ENCODE results near the genes SLC9A2 and TGFBRAP1.

DNA sequence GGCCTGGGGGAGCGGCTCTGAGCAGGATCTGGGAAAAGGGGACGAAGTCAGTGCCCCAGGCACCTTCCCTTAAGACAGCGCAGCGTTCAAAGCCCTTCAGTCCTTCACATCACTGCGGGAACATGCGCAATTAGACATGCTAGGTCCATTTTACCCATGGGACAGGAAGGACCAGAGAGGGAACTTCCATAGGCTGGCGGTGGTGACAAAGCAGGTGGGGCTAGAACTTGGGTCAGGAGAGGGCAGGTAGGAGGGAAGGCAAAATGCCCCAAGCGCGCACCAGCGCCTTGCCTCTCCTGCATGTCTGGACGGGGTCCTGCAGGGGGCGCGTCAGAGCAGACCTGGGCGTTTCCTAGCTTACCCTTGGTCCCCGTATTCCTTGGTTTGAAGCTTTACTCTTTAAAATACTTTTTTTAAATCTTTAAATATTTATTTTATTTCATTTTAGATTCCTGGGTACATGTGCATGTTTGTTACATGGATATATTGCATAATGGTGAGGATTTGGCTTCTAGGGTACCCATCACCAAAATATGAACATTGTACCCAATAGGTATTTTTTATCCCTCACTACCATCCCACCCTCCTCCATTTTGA lies 59.8 kb upstream of the IL1RL1 start:
- PRO-cap = no peak

- PRO-cap = no peak
Measured at GRCh38 chr2:102262810-102263107, 48.6 kb upstream of the IL1RL1 start.

GRCh38 chr2:102336364-102337455 lies 18.9 kb upstream of the IL18R1 start:
- PRO-cap = no peak

DNA sequence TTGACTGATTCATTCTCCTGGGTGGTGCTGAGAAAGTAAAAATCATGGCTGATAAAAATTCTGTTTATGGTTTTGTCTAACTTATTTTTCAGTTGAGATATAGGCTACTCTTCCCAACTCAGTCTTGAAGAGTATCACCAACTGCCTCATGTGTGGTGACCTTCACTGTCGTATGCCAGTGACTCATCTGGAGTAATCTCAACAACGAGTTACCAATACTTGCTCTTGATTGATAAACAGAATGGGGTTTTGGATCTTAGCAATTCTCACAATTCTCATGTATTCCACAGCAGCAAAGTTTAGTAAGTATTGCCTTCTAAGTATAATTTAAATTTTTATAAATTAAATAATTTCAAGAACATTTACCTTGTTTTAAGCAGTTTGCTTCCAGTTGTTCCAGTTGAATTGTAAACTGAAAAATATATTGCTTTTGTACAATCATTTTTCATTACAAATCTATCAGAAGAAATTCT lies 17.5 kb upstream of the IL18R1 start:
- PRO-cap = no peak

DNA sequence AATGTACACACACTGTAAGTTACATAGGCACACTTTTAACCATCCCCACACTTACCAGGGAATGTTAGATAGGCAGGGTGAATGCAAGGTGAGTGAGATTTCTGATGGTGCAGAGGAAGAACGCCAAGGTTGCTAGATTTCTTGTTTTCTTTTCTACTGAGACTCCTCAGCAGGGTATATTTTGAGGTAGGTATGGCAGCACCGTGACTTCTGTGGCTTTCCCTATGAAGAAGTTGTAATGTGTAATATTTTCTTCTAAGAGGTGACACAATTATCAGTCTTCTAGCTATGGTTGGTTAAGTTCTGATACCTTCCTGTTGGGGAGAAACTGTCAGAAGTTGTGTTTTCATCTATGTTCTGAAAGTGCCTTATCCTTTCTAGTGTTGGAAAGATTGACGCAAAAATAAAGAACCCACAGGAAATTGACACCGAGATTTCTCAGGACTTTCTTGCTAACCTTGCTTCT lies 11.7 kb downstream of the IL18R1 start:
- PRO-cap = no peak

- PRO-cap = no peak
Measured at GRCh38 chr2:102367761-102368026, 12.1 kb downstream of the IL18R1 start.

GRCh38 chr2:102421680-102422448 lies 1.1 kb upstream of the IL18RAP start:
- PRO-cap = no peak

DNA sequence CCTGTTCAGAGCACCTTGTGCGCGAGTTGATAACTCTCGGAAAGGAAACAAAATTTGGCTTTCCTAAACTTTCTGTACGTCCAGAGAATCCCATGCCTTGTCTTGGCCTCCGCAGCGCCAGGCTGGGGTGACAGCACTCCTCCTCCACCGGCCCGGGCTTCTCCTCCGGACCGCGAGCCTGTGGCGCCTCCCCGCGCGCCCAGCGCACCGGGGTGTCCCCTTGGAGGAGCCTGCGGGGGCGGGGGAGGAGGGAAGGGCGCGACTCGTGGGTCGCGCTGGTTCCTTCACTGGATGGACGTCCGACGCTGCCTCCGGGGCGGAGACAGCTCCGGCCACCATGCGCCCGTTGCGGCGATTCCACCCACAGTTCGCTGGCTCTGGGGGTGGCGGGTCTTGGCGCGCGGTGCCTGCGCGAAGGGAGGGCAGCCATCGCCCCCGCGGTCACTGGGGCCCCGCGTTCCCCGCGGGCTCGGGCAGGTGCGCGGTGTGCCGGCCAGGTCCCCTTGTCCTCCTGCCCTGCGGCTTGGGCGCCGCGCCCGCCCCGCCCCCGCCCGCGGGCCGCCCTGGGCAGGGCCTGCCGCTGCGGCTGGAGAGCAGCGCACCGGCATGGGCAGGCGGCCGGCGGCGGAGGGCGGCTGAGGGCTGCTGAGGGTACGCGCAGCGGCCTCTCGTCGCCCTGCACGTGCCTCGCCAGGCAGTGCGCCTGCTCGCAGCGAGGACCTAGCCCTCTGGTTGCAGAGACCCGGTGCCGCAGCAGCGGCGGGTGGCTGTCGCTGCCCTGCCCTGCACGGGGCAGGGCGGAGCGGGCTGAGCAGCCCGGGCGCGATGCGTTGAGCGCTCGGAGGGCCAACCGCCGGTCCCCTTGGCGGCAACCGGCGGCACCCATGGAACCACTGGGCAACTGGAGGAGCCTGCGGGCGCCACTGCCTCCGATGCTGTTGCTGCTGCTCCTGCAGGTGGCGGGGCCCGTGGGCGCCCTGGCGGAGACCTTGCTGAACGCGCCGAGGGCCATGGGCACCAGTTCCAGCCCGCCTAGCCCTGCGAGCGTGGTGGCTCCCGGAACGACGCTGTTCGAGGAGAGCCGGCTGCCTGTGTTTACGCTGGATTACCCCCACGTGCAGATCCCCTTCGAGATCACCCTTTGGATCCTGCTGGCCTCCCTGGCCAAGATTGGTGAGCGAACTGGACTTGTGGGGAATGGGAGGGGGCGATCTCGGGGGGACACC lies at the start of gene SLC9A2:
Gene SLC9A2, plus strand, starts transcription at position 589 of the 1,226 bp plus-strand sequence.
- PRO-cap = bidirectional peak, plus-strand start at position 364 of the sequence, minus-strand start at position 209 of the sequence

DNA sequence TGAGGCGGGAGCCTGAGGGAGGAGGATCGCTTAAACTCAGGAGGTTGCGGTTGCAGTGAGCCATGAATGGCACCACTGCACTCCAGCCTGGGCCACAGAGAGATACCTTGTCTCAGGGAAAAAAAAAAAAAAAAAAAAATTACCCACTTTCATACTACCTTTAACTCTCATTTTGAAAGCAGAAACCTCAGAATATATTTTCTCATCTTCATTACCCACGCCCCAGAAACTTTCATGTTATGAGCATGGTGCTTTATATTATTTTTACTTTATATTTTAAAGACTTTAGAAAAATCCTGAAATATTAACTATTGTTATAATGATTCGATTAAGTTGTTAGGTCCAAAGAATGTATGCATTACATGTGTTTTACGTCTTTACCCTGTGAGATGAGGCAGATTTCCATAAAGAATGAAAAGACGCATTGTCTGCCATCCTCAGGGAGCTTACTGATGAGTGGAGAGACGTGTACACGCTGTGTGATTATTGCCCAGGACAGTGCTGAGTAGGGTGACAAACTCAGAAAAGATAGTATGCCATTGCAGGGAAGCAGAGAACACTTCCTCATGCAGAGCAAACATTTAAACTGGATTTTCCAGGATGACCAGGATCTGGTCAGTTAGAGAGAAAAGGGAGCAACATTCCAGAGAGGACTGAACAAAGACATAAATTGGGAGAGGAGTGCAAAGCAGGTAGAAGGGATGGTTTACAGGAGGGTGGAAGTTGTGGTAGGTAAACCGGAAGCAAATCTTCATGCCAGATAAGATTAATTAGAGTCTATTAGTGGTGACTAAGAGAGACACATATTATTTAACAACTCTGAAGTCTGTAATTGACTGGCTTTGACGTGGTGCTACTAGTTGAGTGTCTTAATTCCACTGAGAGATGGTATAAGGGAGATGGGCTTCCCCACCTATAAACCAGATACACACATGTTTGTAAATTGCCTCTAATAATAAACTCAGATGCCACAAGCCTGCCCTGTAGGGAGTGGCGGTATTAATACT lies 2.2 kb downstream of the SLC9A2 start:
- PRO-cap = no peak

DNA sequence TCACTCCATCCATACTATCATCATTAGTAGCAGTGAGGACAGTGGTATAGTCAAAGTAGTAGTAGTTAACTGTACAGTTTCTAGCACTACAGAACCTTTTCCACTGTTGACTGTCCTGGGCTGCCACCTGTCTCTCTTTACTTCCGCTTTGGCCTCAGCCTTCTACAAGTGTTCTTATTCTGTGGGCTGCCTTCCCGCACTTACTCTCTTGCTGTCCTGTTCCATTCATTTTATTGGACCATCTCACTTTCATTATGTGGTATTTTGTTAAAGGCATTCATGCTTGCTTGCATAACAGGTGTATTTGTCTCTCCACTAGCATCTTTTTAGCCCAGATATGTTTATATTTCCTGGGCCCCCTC lies 3.4 kb downstream of the SLC9A2 start:
- PRO-cap = no peak

DNA sequence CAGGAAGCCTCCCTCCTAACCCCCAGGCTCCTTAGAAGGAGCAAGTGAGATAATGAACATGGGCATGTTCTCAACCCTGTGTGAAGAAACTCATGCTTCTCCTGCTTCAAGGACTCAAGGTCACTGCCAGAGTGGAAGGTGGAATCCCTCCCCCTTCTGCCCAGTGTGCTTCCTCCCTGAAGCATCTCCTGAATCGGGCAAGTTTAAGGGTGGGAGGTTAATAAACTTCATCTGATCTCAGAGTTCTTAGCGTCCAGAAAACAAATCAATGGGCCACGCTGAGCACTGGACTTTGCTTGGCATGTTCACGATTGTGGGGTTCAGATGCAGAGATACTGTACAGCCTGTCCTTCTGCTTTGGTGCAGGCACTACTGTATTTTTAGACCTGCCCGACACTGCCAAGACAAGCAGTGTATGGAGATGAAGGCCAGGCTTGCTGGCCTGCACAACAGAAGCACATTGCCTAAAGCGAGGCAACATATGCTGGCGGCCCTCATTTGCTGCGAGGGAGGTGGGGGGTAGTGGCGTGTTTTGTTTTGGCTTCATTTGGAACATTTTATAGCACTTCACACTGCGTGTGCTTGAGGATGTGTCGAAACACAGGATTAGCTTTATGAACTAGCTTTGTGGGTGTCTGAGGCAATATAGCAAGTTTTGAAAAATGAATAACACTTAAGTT lies 26.9 kb downstream of the TMEM182 start:
- PRO-cap = no peak

GRCh38 chr2:104872096-104872932 lies 18.4 kb downstream of the POU3F3 start:
- PRO-cap = no peak

DNA sequence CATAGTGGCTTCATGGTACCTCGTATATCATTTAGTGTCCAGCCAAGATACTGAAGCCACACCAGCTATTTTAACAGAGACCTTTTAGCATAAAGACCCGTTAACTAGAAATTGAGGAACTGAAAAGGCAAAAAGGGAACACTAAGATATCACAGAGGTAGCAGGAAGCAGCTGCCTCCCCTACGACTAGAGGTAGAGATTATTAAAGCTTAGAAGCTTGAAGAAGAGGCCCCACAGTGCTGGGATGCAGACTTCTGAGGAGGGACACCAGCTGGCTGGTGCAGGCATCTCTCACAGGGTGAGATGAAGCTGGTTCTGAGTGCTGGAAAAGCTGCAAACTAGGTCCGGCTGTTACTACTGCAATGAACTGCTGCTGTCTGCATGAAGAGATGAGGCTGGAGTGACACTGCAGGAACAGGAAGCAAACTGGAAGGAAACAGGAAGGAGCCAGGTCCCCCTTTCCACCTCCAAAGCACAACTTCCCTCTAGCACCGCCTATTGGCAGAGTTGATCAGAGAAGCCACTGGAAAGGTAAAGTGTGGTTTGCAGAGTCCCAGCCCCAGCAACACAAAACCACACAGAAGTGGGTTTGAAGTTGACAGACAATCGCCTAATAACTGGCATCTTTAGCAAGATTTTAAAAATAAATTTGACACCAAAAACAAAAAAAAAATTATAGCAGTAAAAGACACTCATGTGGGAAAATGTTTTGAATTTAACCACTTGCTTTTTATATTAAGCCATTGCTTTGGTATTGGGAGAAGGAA lies 61.1 kb upstream of the MRPS9 start:
- PRO-cap = no peak

DNA sequence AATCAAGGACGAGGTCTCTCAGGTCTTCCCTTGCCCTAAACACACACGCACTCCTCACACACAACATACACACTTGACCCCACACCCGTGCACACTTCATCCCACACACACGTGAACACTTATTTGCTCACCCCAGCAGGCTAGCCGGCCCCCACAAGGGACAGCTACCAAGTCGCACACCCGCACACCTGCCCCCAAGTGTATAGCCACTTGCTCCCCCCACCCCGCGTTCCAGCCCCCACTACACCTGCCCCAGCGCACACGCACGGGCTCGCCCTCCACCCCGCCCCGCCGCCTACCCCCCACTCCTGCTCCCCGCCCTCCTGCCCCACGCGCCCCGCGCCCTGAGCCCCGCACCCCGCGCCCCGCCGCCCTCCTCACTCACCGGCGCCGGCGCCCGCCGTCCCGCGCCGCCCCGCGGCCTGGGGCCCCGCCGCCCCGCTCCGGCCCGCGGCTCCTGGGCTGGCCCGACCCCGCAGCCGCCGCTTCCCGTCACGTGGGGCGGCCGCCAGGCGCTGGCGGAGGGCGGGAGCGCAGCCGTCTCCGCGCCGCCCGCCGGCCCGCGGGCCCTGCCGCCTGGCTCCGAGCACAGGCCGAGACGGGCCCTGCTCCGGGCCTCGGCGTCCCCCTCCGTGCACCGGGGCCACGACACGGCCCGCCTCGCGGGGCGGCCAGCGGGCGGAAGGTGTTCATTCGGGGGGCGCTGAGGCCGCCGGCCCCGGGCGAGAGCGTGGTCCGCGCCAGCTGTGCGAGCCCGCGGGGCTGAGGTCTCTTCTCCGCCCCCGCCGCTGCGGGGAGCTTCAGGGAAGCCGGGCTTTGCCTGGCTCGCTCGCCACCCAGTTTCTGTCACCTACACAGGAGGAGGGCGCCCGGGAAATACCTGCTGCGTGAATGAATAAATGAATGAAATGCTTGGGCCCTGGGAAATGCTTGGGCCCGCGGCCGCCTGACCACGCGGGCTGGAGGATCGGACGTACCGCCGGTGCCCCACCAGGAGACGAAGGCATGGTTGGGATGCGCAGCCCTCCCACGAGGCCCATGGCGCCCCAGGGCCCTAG lies at the start of gene TGFBRAP1:
Gene TGFBRAP1, minus strand, starts transcription at position 496 of the 1,058 bp plus-strand sequence.
- PRO-cap = bidirectional peak, plus-strand start at position 495 of the sequence, minus-strand start at position 459 of the sequence; bidirectional peak, plus-strand start at position 540 of the sequence, minus-strand start at position 571 of the sequence

- PRO-cap = no peak
Measured at GRCh38 chr2:105403283-105404094, 4.6 kb upstream of the FHL2 start.

DNA sequence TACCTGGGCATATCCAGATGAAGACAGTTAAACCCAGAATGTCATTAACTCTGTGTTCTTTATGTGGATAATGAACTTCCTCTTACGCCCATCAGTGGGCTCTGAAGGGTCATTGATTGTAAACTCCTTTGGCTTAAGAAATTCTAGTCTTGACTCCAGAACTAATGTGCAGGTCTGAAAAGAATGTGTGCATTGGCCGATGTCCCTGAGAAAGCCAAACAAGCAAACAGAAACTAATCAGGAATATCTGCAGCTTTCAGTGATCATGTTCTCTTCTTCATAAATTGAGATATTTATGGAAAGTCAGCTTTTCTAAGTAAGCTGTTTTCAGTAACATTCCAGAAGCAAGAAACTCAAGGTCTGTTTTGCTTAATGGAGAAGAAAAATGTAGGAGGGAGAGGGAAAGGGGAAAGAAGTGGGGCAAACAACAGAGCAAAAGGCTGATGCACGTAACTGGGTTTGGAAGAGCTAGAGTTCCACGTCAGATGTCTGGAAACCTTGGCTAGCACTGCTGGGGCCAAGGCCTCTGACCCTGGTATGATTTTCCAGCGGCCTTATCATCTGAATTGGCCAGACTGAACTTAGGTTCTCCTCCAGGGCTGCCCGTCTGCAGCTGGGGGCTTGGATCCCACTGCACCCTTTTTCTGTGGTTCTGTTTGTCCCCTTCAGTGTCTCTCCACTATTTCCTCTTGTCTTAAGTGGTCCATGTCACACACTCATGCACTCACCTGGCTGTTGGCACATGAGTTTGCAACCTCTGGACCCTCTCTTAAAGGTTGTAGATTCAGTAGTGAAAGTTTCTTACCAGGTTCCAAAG lies 61.4 kb upstream of the FHL2 start:
- PRO-cap = no peak

- PRO-cap = no peak
Measured at GRCh38 chr2:105490901-105491409, 92.1 kb upstream of the FHL2 start.

DNA sequence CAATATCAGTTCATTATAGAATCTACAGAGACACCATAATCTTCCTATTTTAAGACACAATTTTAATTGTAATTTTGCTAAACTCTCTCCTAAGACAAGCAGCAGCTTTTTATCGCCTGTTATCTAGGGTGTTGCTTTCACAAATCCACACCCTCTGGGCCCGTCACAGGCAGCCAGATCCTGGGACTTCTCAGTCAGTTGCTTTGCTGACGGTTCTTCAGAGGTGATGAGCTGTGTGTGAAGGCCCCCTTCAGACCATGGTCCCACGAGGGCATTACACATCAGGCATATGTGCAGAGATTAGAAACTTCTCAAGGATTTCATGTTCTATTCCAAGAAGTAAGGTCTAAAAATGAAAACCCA lies 96.2 kb upstream of the FHL2 start:
- PRO-cap = no peak

GRCh38 chr2:105556950-105557896 lies 158.4 kb upstream of the FHL2 start:
- PRO-cap = no peak

- PRO-cap = no peak
Measured at GRCh38 chr2:105568190-105568762, 169.4 kb upstream of the FHL2 start.

Measured in type B pancreatic cell (in vitro differentiated cells).